Frontal cortex (tissue), 2 donors: ENCODE measurements around the gene SMAD3.

DNA sequence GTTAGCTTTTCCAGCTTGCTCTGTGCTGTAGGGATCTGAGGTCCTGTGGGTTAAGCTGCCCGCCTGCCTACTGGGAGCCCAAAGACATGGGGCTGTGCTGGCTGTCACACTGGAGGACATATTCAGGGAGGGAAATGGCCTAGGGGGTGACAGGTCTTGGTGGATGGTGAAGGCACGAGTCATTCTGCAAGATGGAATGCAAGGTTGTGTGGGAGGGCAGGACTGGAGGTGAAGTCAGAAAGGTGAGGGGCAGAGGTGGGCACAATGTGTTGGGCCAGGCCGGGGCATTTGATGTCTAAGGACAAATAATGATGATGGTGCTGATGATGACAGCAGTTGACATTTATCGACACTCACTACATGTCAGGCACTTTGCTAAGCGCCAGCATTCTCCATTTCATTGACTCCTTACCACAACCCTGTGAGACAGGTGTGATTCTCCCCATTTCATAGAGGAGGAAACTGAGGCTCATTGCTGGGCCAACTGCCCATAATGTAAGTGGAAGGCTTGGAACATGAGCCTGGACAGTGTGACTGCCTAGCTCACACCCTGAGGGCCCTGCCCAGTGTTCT lies 16.7 kb downstream of the SMAD6 start:
- RAMPAGE, long total RNA: no peak

- RAMPAGE, long total RNA: no peak
Measured at GRCh38 chr15:67065547-67066406, at the start of gene SMAD3. TSS of gene SMAD3 (plus strand) at chr15:67065602.

DNA sequence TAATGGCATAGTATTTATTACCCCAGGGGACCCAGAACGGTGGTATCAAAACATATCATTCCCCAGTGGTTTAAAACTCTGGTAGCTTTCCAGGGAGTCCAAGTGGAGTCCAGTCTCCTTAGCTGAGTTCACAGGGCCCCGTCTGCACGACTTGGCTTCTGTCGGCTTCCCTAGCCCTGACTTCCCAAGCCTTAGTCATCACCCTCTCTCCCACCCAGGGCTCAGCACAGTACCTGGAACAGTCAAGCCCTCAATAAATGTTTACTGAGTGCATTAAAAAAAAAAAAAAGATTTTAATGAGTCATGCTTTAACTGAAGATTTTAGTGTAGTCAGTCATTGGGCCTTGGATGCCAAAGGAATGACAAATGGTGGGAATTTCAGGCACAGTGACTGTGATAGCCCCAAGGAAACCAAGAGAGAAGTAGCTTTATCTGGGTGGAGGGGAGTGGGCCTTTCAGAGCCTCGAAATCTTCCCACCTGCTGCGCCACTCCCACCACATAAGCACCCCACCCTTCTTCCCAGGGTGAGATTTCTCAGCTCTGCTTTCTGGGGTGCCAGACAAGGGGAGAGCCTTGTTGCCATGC lies 41.6 kb downstream of the SMAD3 start:
- RAMPAGE, long total RNA: no peak

DNA sequence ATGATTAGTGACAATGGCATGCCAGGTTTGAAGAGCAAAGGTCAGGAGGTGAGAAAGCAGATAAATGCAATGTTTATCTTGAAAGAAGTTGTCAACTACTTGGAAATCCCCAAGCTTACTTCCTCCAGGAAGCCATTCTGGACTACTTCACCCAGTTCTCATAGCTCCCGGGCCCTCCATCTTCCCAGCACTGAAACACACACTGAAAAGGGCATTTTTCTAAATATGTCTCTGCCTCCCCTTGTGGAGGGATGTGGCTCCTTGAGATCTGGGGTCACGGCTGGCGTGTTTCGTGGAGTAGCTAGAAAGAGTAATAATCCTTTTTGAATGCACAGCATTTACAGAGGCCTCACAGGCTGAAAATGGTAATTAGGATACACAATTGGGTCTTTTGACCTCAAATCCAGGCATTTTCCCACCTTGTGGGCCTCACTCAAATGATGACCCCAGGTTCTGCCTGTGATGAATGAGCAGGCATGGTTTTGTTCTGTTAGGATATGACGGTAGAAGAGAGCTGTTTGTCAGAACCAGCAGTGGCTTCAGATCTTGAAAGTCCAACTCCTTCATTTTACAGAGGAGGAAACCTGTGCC lies 51.6 kb downstream of the SMAD3 start:
- RAMPAGE, long total RNA: no peak

DNA sequence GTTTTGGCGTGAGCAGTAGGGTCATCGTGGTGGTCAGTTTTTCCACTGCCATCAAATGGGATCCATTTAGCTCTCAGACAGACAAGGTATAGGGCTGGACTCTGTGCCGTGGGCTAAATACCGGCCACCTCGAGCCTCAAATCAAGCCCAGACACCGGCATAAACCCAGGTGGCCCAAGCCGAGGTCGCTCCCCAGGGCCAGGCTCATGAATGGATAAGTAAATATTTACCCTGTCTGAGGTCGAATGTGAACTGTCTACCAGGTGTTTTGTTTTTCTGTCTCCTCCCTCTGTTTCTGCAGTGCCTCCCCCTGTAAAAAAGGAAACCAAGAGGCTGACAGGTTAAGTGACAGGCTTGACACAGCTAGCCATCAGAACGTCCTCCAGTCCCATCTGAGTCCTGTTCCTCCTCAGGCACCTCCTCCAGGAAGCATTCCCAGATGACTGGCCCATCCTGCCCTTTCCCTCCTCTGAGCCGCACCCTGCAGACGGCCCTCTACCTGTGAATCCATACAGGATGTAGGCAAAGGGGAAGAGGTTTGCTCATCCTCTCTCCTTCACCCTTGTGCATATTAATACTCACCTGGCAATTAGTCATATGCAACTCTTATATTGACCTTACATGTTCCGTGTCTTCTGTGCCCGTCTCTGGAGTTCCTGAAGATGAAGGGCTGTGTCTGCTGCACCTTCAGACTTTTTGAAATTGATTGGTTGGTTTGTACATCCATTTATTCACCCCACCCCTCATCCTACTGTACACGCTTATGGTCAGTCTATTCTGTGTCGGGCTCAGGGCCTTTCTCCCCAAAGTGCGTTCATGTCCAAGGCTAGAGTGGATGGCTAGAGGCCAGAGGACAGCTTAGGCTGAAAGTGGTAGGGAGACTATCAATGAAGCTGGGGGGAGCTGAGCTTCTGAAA lies 61.9 kb downstream of the SMAD3 start:
- RAMPAGE, long total RNA: no peak

DNA sequence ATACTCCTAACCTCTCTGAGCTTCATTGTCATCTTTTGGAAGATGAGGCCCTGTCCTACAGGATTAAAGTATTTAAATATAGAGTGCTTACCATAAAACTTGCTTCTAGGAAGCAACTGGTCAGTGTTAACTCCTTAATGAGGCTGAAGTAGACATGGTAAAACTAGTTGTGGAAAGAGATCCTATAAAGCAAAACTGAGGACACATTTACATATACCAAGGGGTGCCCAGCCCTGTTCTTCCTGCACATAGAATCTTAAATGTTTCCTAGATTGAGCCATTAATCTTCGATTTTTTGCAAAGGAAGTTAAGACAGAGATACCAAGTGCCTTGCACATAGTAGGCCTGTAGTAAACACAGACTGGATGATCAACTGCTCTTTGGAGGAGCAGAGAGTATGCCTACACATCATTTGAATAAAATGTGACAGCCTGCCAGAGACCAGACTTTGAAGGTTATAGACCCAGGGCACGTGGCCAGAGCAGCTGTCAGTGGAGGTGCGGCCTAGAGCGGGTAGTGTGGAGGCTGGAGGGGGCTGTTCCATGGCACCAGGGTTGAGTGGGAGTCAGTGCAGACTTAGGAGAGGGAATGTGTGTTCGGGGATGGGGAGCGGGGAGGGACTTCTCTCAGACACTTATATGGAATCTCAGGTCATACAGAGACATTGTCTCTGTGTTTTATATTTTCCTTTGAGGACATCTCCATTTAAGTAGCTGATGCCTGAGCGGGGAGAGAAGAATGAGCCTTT lies 80.7 kb downstream of the SMAD3 start:
- RAMPAGE, long total RNA: no peak

- RAMPAGE, long total RNA: no peak
Measured at GRCh38 chr15:67161761-67162142, 92.7 kb downstream of the AAGAB start.

- RAMPAGE, long total RNA: no peak
Measured at GRCh38 chr15:67172999-67174088, 81.1 kb downstream of the AAGAB start.

DNA sequence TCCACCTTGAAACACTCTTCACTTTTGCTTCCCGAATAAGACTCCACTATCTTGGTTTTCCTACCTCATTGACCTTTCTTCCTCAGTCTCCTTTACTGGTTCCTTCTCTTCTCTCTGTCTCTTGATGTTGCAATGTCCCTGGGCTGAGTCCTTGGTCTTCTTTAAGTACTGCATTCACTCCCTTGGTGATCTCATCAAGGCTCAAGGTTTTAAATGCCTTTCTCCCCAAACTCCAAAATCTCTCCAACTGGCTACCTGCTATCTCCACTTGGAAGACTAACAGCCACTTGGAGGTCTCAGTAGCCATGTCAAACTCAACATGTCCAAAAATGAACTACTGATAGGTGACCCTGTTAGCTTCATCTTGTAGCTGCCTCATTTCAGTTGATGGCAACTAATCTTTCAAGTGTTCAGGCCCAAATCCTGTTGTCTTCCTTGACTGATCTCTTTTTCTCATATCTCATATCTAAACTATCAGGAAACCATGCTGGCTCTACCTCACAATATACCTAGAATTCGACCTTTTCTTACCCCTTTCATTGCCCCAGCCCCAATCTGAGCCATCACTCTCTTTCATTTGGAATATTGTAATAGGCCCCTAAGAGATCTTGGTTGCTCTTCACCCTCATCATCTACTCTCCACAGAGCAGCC lies 31.3 kb downstream of the AAGAB start:
- RAMPAGE, long total RNA: no peak

GRCh38 chr15:67706139-67706631 lies 119.1 kb upstream of the SKOR1 start:
- RAMPAGE, long total RNA: no peak

DNA sequence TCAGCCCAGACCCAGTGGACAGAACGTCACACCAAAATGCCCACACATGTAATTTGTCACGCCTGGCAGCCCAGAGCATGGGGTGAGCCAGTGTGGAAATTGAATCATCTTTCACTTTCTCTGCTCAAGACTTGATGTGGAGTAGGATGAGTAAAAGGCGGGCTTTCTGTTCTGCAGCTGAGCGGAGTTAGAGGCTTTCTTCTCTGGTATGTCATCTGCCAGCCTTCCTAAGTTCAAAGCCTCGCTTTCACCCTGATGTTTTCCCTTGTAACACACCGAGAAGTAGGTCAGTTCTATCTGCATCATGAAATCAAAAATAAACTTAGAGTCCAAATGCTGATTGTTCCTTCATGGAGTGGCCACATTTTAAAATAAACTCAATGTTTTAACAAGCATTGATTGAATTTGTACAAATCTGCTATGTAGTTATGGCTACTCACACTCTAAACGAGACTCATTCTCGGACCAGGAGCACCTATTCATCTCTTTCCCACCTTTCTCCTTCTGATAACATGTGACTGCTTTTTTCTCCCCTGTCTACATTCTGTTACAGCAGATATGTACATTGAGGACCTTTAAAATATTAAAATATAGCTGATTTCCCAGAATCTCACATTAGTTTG lies 62.3 kb upstream of the SKOR1 start:
- RAMPAGE, long total RNA: no peak

GRCh38 chr15:68012894-68013289 lies 41.2 kb upstream of the PIAS1 start:
- RAMPAGE, long total RNA: no peak

GRCh38 chr15:68054682-68055141 lies 597 bp downstream of the PIAS1 start:
- RAMPAGE, long total RNA: no peak

DNA sequence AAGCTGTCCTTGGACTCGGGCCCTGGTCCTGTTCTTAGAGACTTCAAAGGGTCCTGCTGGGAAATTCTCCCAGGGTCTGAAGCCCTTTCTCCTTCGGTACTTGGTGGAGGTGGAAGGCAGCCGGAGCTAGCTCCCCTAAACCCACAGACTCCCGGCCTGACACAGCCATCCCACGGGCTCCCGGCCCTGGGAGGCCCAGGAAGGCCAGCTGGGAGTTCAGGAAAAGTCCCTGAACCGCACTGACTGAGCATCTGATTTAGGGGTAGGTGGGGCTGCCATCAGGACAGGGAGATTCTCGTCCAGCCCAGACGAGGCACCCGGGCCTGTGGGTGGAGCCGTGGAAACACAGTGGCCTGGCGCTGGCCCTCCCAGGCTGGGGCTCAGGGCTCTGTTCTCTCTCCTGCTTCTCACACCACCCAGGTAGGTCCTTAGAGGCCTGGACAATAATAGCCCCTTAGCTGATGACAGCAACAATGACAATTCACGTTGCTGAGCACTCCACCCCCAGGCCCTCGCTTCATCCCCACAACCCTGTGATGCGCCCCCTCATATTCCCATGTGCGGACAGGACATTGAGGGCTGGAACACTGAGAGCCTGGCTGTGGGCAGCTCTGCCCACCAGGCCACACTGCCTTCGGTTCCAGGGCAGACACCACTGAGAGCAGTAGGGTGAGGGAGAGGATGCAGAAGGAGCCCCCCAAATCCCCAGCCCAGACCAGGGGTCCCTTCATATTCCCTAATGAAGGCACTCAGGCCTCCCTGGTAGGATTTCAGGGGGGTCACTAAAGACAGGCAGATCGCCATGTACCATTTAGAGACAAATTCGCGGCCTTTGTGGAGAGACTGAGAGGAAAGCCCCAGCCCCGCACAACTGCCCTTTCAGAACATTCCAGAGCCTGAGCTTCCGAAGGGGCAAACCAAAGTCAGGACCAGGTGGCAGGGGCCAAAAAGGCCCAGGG lies 4.5 kb downstream of the CALML4 start:
- RAMPAGE, long total RNA: no peak

DNA sequence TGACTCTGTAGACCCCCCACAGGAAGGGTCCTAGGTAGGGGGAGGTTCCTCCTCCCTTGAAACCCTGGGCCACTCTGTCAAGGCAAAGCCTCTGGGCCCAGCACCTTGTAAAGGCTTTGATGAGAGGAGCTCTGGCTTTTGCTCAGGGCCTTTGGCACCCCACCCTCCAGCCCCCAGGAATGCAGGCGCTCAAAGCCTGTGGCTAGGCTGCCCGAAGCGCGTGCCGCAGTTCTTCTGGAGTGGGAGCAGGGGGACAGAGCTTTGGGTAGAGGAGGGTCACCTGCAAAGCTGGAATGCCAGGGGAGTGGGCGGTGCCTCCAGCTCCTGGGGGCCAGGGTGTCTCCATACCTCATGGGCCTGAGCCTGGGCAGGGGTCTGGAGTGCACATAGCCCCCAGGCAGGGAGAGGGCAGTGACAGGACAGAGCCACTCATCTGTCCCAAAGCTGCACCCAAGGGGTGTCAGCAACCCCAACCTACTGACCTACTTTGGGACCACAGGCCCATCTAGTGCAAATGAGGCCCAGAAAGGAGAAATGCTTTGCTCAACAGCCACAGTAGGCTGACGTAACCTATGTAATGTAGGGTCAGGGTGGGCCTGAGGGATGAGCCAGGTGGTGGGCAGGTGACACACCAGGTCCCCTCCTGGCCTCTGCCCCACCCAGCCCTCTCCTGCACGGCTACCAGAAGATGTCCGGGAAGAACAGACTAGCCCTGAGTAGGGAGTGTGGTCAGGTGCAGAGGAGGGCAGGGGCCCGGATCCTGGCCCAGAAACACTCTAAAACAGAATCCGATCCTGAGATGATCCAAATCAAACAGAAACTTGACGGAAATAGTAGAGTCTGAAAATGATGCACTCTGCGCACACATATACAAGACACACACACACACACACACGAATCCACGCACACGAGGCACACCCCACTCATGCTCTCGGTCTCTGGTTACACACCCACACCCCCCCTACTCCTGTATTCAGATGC lies 2.3 kb upstream of the CALML4 start:
- RAMPAGE, long total RNA: no peak

GRCh38 chr15:68292195-68293365 lies 15.0 kb downstream of the FEM1B start:
- RAMPAGE, long total RNA: no peak

DNA sequence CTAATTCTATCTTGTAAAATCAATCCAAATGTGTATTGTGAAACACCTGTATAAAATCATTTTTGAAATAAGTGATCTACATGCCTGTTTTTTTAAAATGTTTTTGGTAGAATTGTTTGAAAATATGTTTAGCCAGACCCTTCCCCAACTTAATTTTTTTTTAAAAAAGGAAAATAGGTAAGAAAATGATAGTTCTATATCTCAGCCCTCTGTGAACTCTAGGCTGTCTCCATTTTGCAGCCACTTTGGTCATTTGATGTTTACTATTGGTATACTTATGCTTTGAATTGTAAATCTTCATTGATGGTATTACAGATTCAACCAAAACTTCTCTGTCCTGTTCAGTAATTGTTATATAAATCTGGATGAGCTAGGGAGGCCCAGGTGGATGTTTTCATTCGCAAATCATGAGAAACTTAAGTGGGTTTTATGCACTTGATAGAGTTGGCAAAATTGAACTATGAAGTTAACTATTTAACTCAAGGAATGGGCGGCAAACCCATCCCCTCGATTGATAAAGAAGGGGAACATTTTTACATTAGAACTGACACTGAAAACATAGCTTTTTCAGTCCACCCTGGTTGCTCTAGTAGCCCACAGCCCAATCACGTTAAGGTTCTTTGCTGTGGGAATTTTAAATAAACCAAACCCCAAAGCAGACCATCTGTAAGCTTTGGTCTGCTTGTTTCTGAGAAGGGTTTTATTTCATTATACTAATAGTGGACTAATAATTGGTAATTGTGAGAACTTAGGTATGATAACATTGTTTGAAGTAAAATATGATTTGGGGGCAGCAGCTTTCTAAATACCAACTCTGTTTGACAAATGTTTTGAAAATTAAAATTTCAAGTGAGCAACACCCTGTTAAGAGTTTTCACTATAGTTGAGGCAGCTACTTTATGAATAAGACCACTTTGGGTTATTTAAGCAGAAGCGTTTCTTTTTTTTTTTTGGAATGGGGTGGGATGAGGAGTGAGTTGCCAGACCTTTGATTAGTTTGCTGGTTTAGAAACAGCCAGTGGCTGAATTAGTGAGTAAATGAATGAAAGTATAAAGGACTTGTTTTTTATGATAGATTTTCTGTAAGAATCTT lies 16.5 kb downstream of the FEM1B start:
- RAMPAGE, long total RNA: no peak

DNA sequence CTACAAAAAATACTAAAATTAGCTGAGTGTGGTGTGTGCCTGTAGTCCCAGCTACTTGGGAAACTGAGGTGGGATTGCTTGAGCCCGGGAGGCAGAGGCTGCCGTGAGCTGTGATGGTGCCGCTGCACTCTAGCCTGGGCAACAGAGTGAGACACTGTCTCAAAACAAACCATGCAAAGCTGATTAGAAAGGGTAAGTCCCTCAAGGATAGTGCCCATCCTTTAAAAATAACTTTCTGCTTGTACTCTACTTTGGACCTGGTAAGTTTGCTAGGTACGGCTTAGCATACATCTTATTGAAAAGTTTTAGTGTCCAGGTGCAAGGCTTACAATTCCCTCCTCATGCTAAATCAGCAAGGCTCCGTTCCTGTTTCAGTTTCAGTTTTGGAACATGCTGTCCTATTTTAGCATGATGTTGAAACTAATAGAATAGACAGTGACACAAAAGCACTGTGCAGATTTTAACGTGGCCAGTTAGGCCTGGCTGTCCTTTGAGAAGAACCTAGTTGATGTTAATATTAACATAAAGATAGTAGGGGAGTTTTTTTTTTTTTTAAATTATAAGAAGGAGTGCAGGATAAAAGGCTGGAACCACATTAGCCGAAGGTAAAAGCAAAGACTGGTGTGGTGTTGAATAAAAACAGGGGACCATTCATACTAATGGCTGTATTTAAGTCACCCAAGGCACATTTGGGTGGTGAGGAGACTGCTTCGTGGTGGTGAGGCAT lies 21.5 kb downstream of the FEM1B start:
- RAMPAGE, long total RNA: no peak

DNA sequence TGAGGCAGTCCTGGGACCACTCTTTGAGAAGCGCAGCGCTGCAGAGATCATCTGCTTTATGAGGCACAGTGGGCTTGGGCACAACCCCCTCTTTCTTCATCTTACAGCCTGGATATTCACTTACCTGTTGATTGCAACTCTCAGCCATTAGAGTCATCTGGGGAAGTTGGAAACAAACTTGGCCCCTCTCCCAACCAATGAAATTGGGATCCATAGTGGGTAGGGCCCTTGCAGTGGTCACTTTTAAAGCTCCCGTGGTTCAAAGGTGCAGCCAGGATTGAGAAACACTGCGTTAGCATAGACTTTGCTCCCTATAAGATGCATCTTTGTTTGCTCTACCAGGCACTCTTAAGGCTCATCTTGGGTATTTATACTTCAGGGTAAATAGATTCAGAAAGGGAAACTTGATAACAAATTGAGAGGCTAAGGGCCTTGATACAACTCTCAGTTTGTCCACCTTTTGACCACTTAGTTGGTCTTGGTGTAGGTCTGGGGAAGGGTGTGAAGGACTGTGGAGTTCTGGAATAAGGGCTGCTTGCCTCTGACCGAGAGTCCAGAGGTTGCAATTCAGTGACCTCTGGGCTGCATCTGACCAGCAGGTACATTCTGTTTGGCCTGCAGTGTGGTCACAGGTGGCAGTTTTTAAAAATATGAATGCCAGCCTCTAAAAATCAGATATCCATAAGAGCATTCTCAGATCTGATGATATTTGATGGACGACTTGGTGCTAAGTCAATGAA lies 22.8 kb downstream of the FEM1B start:
- RAMPAGE, long total RNA: no peak

DNA sequence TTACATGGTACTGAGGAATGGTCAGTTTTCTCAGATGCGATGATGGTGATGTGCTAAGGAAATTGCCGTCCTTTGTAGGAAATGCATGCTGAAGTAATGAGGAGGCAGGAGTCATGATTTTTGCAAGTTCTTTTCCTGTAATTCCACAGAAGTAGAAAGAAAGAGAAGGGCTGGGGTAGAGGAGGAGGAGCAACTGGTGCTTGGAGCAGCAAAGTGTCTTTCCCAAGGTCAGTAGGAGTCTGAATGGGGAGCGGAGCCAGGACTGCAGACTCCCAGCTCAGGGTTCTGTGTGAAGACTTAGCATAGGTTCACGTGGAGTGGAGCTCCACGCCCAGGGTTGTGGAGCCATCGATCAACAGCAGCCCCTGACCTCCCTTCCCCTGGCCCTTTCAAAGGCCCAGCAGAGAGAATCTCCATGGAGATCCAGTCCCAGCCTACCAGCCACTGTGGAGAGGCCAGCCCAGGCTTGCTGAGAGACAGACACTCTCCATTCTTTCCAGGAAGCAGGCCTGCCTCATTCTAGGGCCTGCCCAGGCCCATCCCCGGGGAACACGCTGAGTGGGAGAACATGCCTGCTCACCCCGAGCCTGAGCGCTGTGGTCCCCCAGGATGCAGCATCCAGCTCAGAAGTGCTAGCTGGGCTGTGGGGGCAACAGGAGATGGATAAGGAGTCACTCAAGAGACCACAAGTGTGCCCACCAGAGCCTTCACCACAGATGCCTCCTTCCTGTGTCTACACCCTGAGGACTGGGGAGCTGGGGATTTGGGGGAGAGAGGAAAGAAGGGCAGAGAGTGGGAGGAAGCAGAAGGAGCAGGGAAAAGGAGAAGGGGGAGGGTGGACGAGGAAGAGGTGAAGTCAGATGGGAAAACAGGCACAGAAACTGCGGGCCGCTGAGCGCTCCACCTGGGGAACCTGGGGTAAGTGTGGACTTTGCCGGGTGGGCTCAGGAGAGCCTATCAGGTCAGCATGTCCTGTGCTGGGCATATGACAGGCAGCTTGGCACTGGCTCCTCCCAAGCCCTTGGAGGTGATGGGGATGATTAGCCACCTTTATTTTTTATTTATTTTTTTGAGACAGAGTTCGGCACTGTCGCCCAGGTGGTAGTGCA lies 62.2 kb downstream of the CORO2B start:
- RAMPAGE, long total RNA: no peak